ENCODE data around the gene PRKD3.

GRCh38 chr2:37323688-37324190, 894 bp downstream of the PRKD3 start:
- RRBS, result no CpG with 5 or more reads among the region's 16 CpGs

GRCh38 chr2:37324191-37324840, at the start of gene PRKD3:
Gene PRKD3, minus strand, starts transcription at chr2:37324833.
- RRBS, result 2% methylated on average over 31 of the region's 86 CpGs

DNA sequence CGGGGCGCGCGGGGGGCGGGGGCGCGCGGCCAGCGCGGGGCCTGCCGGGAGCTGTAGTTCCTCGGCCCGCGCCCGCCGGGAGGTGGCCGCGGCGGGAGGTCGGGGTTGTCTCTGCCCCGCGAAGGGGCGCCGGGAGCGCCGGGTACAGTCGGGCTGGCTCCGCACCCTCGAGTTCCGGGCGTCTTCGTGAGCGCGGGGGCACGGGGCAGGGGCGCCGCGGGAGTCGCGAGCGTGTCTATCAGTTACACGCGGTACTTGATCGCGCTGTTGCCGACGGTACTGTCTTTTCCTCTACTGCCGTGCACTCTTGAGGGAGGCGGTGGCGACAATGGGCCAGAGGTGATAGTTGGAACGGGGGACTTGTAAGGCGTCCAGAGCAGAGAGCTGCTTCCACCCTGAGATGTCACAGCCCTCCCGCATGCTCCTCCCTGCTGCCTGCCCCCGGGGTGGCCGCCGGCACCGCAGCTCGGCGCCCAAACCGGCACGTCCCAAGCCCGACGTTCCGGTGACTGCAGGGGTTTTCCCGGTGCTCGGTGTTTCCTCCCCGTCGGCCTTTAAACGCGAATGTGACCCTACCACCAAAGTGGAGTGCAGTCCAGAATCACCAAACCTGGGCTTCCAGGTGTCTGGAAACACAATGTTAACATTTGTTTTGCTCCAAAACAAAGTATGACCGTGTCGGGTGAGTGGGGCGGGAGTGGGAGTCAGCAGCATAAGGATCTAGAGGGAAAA, 374 bp upstream of the PRKD3 start:
- RRBS, result 3% methylated on average over 24 of the region's 73 CpGs

- RRBS, result no CpG with 5 or more reads among the region's 10 CpGs
Observed at GRCh38 chr2:37585866-37586770, 85.3 kb downstream of the CDC42EP3 start.

DNA sequence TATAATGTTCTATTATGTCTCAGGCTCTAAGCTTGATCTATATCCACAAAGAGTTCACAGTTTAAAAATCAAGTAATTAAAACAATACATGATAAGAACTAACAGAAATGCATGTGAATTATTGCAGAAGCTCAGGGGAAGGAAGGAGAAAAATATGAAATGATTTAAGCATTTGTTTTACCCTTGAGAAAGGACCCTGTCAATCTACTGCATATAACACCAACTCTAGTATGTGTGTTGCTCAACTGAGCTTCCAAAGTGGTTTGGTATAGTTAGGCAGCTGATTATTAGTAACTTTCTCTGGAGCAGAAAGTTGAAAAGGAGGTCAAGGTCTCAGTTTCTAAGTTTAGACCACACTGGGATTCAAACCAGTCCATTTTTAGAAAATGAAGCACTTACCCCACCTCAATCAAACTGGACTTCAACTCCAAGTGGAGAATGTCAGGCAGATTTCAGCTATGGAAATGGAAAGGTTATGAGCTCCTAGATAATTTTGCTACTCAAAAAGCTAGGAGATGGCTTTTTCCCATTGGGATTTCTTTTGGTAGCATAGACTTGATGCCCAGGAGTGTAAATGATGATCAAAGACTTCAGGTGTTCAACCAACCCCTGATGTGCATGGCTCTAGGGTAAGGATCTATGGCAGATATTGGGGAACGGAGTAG, 123.3 kb upstream of the CDC42EP3 start:
- RRBS, result no CpG with 5 or more reads among the region's 1 CpG

DNA sequence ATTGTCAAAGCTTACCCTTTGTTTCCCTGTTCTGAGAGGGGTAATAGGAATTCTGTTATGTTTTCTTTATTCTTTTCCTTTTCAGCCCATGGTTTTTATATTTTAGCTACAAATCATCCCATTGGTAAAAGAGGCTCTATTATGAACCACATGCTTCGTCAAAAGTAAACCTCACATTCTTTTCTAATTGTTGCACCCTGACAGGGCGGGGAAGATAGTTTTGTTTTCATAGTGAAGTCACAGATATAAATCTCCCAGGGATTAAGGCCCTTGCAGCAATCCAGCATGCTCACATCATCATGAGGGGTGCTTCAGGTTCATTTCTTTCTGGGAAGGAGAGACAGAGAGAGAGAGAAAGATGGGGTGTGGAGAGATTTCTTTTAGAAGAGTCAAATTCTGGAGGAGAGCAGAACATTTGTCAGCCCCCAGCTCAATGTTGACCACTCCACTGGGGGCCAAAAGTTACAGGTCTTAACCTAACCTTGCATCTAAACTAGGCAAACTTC, 124.5 kb upstream of the CDC42EP3 start:
- RRBS, result no CpG with 5 or more reads among the region's 2 CpGs

- RRBS, result no CpG with 5 or more reads among the region's 2 CpGs
Observed at GRCh38 chr2:37828334-37828619, 96.8 kb upstream of the RMDN2 start.

- RRBS, result no CpG with 5 or more reads among the region's 3 CpGs
Observed at GRCh38 chr2:37851553-37852024, 73.5 kb upstream of the RMDN2 start.

DNA sequence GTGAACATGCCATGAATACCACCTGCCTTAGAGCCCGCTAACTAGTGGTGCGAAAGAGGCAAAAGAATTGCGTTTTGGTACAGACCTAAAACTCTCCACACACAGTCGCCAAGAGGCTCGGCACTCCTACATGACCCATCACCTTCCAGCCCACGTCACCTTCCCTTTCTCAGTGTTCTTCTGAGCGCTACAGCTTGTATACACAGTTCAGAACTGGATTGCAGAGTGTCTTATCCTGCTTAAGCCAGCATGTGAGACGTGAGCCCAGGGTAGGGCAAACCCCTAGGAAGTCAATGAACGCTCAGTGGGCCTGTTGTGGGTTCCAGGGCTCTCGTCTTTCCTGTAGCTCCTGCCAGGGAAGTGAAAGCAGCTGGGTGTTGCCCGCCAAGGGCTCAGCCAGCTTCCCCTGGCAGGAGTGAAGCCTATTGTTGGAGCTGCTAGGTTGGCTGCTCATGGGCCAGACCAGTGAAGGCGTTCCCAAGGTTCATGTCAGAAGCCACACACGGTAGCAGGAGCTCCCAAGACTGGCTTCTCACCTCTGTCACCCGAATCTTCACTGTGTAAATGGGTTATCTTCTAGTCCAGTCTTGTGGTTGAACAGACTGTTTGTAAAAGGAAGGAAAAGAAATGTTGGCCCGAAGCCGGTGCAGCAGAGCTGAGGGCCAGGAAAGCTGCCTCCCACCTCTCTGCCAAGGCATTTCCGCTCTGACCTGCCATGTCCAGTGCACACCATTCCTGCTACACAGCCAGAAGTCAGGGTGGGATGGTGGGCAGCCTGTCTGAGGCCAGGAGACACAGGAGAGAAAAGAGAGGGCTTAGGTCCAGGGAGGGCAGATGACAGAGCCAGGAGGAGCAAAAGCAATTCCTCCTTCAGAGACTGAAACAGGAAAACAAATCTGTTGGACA, 69.7 kb upstream of the RMDN2 start:
- RRBS, result no CpG with 5 or more reads among the region's 17 CpGs

GRCh38 chr2:37905048-37905492, 20.0 kb upstream of the RMDN2 start:
- RRBS, result no CpG with 5 or more reads among the region's 4 CpGs

DNA sequence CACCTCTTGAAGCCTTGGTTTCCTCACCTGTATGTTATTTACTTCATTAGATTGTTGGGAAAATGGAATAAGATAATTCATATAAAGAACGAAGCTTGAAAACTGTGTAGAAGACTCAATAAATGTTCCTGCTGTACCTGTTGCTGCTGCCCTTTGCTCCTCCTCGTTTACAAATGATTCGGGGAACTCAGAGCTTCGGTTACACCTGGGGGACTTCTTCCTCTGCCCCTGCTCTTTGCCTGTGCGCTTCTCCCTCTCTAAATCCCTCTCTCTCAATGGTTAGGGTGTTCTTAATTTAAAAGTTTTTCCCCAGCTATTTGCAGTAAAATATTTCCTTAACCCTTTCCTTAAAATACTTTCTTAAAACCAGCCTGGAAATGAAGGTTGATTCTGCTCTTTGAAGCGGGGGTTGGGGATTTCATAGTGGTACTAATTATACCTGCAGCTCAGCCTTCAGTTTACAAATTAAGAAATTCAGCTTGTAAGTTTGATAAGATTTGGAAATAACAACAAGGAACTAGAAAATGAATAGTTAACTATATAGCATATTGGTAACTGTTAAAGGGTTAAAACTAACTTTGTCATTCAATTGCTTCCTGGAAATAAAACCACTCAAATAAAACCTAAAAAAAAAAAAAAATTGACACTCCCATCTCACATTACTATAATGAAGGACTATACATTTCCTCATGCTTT, 3.1 kb upstream of the RMDN2 start:
- RRBS, result no CpG with 5 or more reads among the region's 6 CpGs

DNA sequence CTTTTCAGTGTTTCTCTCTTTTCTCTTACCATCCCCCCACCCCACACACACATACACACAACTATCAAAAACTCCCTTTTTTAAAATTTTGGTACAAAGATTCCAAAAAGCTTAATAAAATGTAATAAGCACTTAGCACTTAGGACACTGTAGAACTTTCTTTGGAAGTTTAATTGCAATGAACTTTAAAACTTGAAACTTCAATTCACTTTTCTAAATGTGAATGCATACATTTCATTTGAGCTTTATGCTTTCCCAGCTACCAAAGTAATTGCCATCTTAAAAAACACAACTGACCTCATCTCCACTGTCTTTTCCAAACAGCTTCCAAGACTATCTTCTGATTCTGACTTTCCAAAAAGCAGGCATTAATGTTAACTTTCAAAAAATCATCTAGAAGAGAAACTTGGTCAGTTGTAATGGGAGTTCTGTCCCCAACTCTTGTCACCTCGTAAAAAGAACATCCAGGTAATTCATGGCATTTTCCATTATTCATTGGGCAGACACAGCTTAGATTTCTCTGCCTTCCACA, 7.0 kb downstream of the CYP1B1 start:
- RRBS, result no CpG with 5 or more reads among the region's 1 CpG

DNA sequence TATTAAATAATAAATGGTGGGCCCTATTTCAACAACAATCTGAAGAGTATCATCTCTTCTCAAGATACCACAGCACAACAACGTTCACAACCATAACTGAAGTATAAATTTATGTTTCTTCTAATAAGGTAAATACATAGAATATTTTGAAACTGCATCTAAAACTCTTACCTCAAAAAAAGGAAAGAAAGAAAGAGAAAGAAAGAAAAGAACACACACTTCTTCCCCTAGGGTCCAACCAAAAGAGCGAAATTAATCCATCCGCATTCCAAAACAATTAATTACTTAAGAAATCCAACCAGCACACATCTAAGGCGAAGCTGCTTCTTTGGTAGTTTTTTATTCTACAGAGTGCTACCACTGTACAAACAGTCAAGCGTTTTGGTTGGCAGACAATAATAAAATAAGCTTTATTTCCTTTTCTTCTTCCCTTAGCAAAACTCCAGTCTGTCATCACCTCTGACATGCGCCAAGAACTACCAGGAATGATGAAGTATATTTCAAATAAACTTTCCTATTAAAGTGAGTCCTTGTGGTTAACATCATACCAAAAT, 1.5 kb downstream of the ATL2 start:
- RRBS, result no CpG with 5 or more reads among the region's 6 CpGs

DNA sequence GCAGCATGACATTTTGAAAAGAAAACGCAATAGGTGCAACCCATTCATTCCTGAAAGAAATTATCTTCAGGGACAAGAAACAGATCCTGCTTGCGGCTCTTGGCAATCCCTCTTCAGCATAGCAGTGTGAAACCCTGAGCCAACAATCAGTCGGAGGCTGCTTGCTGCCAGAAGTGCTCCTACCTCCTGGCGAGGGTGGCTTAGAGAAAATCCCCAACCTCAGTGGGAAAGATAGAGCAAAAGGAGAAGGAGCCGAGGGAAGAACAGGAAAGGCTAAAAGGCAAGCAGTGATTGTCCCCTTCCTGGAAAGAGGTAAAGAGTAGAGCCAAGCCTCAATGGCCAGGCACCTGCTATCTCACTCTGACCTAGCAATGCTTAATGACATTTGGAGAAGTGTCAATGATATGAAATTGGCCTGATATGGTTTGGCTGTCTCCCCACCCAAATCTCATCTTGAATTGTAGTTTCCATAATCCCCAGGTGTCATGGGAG, 66.2 kb upstream of the ATL2 start:
- RRBS, result no CpG with 5 or more reads among the region's 5 CpGs

- RRBS, result no CpG with 5 or more reads among the region's 7 CpGs
Observed at GRCh38 chr2:38508193-38508673, 94.5 kb downstream of the HNRNPLL start.

DNA sequence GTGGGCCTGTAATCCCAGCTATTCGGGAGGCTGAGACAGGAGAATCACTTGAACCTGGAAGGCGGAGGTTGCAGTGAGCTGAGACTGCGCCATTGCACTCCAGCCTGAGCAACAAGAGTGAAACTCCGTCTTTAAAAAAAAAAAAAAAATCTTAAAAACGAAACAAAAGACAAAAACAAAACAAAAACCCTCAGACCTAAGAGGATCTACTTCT, 16.8 kb downstream of the GALM start:
- RRBS, result no CpG with 5 or more reads among the region's 5 CpGs

DNA sequence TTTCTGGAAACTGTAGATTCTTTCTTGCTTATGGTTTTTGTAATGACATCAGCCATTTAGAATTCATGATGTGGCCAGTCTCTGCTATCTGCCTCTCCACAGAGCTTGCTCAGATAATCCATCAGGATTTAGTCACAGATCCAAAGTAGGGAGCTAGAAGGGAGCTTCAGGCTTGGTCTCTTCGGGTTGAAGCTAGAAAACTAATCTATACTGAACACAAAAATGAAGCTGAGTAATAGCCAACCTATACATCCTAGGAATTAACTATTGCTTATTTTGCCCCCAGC, 36.6 kb downstream of the GALM start:
- RRBS, result no CpG with 5 or more reads among the region's 1 CpG

- RRBS, result no CpG with 5 or more reads among the region's 19 CpGs
Observed at GRCh38 chr2:38778300-38778931, 406 bp downstream of the GEMIN6 start.

- RRBS, result no CpG with 5 or more reads among the region's 3 CpGs
Observed at GRCh38 chr2:39066440-39067055, 54.3 kb downstream of the SOS1 start.

Measured in AG04449 (cell line).